SEM (cell line): ENCODE results near the genes AP2A1, VRK3 and ZNF473.

DNA sequence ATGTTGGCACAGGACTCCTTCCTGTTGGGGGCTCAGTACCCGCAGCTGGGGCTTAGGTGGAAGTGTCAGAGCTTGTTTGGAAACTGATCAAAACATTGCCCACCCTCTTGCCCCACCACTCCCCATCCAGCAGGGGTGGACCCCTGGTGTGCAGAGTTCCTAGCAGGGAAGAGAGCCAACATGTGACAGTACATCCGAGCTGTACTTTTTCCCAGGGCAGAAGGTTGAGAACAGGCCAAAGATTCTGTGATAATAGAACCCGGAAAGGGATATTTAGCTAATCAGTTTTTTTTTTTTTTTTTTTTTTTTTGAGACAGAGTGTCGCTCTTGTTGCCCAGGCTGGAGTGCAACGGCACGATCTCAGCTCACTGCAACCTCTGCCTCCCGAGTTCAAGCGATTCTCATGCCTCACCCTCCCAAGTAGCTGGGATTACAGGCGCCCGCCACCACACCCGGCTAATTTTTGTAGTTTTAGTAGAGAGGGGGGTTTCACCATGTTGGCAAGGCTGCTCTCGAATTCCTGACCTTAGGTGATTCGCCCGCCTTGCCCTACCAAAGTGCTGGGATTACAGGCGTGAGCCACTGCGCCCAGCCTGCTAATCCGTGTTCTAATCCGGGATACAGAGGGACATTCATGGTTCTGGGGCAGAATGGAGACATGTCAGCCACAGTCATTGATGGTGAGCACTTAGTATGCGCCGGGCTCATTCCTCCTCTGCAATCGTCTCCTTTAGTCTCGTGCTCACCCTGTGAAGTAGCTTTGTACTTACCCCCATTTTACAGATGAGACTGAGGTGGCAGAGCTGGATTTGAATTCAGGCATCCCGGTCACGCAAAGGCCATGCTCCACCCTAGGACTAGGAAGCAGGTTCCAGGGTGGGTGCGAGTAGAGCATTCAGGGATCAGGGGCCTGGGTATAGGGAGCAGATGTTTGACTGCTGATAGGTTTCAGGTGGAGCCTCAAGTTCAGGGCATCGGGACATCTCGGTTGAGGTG, 8.4 kb downstream of the RRAS start:
- PRO-cap: no peak

DNA sequence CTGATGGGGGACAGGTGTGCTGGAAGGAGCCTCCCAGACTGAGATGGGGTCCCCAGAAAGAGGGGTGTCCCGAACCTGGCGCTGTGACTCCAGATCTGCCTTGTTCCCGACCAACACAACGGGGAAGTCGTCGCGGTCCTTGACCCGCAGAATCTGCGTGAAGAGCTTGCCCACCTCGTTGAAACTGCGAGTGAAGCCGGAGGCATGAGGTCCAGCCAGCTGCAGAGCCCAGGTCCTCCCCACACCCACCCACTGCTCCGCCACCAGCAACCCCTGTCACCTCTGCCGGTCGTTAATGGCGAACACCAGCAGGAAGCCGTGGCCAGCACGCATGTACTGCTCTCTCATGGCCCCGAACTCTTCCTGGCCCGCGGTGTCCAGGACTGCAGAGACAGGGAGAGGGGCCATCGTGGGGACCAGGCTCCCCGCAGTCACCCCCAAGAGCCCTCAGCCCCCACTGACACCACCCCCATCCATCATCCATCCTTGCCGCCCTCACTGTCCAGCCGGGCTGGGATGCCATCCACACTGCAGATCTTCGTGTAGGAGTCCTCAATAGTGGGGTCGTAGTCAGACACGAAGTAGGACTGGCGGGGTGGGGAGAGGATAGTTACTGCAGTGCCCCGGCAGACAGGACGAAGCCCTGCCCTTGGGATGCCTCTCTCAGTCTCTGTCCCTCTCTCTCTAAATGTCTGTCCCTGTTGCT, 3.2 kb downstream of the RRAS start:
- PRO-cap: no peak

DNA sequence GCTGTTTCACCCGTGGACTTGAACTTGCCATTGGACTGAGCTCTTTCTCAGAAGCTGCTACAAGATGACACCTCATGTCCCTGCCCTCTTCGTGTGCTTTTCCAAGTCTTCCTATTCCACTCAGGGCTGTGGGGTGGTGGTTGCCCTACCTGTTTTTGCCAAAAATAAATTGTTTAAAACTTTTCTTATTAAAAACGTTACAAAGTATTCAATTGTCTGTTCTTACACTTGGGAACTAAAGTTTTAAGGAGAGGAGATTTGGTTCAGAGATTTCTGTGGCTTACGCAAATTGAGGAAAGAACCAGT, 3.4 kb upstream of the PRMT1 start:
- PRO-cap: no peak

DNA sequence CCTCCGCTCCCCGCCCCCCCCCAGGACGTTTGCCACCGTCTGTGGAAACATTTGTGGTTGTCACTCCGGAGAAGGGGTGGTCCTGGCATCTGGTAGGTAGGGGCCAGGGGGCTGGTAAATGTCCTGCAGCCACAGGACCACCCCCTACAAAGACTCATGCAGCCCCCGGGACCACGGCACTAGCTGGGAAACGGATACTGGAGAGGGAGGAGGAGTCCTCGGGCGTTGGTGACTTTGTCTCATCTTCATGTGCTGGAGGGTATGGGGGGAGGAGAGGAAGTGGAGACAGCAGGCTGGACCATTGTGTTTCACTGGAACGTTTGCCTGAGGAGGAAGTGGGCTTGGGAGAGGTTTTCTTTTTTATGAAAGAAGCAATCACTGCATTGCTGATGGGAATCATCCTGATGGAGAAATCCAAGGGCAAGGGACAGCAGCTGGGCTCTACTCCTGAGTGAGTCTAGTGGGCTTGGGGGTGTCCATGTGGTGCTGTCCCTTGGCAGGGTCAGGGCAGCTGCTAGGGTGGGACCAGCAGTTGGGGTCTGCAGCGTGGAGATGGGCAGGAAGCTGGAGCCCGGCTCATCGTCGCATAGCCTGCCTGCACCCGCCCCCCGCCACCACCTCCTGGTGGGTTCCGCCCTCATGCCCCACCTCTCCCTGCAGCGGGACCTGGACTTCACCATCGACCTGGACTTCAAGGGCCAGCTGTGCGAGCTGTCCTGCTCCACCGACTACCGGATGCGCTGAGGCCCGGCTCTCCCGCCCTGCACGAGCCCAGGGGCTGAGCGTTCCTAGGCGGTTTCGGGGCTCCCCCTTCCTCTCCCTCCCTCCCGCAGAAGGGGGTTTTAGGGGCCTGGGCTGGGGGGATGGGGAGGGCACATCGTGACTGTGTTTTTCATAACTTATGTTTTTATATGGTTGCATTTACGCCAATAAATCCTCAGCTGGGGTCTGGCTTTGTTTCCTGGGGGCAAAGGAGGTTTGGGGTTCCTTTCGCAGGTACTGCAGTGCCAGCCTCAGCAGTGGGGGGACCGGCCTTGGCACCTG, 1.6 kb upstream of the ADM5 start:
- PRO-cap: no peak

DNA sequence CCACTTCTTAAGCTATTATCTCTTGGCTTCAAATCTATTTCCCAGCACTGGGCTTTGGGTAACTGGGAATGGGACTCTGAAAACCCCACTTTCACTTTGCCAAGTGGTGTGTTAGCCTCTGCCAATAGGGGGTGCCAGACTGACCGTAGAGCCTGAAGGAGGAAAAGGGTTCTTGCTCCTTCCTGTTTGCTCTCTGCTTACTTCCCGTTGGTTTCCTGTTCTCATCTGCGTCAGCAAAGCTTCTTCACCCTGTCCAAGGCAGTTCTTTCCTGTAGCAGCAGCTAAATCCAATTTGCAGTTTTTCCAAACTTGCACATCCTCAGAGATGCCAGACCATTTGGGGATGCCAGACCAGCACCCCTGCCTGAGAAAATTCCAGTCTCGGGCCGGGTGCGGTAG, 26.6 kb downstream of the CPT1C start:
- PRO-cap: no peak

DNA sequence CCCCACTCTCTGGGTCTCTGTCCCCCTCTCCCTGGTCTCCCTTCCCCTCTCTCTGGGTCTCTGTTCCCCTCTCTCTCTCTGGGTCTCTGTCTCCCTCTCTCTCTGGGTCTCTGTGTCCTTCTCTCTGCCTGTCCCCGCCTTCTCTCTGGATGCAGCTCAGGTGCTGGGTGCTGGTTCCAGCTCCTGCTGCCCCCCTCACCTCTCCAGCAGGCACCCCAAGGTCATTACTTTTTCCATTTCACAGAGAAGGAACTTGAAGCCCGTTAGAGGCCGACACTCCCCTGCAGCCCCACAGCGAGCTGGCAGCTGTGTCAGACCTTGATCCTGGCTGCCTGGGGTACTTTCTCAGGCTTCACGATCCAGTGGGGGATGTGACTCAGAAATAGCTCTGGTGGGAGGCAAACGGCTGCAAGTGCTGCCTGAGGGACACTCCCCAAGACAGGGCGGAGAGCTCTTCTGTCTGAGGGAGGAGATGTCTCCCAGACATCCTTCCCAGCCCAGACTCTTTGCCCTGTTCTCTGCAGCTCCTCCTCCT, 4.9 kb downstream of the TSKS start:
- PRO-cap: no peak

GRCh38 chr19:49766227-49767421, at the start of gene AP2A1:
TSS of gene AP2A1 (plus strand) at chr19:49767001.
- PRO-cap: bidirectional peak, plus-strand start at chr19:49766355, minus-strand start at chr19:49766433; unidirectional peak, plus-strand start at chr19:49767012

DNA sequence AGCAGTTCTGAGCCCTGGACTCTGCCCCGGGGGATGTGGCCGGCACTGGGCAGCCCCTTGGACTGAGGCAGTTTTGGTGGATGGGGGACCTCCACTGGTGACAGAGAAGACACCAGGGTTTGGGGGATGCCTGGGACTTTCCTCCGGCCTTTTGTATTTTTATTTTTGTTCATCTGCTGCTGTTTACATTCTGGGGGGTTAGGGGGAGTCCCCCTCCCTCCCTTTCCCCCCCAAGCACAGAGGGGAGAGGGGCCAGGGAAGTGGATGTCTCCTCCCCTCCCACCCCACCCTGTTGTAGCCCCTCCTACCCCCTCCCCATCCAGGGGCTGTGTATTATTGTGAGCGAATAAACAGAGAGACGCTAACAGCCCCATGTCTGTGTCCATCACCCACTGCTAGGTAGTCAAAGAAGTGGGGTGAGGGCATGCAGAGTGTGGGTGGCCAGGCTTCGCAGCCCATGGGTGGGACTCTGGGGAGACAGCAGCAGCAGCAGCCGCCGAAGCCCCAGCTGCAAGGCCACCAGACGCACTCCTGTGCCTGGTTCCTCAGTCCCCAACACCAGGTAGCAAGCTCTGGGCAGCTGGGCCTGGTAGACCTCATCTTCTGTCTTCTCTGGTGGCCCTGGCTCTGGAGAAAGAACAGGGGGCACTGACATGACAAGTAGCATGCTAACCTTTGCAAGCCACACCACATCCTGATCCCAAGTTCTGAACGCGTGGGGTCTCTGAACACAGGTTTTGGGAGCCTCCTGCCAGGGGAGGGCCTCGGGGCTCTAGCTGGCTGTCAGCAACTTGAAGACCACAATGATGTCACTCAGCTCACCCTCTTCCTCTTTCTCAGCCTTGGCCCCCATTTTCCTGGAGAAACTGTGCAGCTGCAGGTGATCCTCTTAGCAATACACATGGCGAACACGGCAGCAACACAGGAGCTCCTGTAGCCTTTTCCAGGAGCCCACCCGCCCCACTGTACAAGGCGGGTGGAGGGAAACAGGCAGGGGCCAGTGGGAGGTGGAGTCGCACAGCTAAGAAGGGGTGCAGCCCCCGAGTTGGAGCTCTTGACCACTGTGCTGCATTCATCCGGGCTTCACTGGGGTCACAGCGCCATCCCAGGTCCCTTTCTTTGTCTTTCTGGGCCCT, 6.0 kb downstream of the FUZ start:
- PRO-cap: no peak

DNA sequence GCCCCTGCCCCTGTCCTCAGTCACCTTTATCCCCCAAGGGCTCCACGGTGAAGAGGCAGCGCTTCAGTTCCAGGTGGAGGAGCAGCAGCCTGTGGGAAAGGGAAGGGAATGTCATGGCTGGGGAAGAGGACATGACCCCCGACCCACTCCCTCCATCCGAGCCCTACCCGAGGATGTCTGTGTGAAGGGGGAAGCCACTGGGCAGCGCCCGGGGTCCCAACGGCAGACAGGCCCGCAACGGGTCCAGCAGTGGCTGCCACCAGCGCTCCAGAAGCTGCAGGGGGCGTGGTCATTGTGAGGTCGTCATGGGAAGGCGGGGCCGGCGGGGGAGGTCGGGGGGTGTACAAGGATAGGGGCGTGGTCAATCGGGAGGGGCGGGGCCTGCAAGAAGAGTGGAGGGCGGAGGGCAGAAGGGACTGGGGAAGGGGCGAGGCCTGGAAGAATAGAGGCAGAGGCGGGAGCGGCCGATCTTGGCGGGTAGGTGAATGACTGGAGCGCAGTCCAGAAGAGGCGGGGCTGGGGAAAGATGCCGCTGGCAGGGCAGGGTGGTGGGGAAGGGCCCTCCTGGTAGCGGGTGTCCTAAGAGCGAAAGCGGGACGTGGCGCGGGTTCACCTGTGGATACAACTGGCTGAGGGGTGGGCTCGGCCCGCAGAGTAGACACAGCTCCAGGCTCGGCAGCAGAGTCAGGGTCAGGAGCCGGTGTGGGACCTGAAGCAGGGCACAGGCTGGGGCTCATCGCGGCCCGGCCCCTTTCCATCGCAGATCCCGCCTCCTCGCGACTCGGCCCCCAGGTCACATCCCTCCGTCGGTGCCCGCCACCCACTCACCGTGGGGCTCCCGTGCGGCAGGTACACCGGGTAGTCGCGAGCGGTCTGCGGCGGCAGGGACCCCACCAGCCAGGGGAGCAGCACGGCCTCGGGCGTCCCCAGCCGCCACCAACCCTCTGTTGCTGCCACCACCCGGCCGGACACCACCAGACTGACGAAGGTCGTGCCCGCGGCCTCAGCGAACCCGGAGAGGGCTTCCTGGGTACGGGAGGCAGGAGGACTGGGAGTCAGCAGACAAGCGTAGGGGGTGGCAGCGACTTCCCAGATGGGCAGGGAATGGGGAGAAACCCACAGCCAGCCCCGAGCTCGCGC, 4.2 kb downstream of the FUZ start:
- PRO-cap: no peak

DNA sequence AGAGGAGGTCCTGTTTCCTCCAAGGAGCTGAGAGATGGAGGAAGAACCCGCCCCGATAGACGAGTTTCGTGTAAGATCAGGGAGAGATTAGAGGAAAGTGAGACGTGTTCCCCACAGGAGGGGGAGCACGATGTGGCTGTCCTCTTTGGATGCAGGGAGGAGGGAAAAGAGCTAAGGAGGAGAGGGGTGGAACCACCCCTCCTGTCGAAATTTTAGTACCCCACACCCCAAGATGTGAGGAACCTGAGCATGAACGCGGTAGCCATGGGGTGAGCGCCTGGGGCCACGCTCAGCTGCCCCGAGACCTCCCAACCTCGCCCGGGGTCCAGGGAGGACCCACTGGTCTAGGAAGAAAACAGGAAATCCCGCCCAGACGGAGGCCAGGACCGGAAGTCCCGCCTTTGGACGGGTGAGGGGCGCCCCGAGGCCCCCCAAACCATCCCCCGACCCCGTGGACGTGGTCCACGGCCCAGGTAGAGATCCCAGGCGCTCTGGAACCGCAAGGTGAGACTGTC, 1.2 kb downstream of the AKT1S1 start:
- PRO-cap: bidirectional peak, plus-strand start at position 389 of the sequence, minus-strand start at position 348 of the sequence

DNA sequence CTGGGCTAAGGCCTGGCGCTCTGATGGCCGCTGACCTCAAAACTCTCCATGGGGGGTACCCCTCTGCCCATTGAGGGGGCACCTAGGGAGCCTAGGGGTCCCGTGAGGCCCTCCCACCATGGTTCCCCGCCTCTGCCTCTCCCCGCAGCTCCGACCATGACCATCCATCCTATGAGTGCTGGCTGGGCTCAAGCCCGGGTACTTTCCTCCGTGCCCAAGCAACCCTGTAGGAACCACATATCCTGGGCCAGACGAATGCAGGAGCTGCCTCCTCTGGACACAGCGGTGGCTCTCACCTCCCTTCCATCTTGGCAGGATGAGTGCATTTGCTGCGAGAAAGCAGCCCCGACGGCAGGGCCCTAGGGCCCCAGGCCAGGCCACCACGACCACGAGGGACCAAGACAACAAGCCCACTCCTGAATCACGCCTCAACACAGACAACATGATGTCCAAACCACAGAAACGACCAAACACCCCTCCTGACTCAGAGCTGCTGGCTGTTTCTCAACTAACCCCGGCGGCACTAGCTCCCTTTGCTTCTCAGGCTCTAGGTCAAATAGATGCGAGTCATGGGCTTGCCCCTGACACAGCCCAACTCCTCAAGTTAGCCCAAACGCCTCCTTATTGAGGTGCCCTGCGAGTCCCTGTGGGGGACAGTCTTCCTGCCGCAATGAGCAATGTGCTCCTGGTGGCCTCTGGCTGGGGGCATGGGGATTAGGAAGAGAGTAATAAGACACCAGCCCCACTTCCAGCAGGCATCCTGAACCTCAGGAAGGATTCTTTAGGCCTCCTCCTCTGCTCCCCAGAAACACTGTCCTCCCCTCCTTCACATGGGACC, 7.2 kb upstream of the ATF5 start:
- PRO-cap: no peak

- PRO-cap: unidirectional peak, plus-strand start at chr19:50024996; bidirectional peak, plus-strand start at chr19:50025722, minus-strand start at chr19:50025369
Measured at GRCh38 chr19:50024532-50025613, at the start of gene VRK3. TSS of gene VRK3 (minus strand) at chr19:50025372.

DNA sequence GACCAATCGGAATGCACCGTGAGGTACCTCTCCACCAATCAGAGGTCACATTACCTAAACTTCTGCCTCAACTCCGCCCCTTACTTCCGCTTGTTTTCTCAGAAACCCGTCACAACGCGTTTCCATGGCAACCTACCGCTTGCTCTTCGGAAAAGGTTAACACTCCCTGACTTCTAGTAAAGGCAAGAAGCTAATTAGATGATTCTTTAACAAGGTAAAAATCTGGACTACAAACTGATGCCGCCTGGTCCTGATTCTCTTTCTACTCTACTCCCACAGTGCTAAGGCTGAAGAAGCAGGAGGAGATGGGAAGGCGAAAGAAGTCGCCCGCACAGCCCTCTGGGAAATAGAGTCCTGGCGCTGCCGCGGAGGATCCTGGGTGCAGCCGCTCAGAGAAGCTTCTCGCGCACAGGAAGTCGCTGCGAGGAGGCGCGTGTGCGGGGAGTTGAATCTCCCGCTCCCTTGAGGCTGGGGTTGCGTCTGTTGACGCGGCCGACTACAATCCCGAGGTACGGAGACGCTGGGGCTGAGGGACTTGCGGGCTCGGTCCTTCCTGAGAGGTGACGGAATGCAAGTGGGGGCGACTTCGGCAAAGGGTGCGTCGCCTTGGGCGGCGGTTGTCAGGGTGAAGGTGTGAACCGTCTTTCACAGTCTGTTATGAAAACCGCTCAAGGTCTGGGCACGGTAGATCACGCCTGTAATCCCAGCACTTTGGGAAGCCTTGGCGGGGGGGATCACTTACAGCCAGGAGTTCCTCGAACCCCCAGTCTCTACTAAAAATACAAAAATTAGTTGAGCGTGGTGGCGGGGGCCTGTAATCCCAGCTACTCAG, at the start of gene ZNF473:
ZNF473 (plus strand) TSS at position 392 of the 832 bp plus-strand sequence.
- PRO-cap: bidirectional peak, plus-strand start at position 109 of the sequence, minus-strand start outside the sequence; bidirectional peak, plus-strand start at position 409 of the sequence, minus-strand start at position 295 of the sequence

DNA sequence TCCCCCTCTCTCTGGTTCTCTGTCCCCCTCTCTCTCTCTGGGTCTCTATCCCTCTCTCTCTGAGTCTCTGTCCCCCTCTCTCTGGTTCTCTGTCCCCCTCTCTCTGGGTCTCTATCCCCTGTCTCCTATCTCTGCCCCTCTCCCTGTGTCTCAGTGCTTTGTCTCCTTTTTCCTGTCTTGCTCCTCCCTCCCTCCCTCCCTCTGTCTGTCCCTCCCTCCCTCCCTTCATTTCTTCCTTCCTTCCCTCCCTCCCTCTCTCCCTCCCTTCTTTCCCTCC, 6.7 kb upstream of the IZUMO2 start:
- PRO-cap: no peak

DNA sequence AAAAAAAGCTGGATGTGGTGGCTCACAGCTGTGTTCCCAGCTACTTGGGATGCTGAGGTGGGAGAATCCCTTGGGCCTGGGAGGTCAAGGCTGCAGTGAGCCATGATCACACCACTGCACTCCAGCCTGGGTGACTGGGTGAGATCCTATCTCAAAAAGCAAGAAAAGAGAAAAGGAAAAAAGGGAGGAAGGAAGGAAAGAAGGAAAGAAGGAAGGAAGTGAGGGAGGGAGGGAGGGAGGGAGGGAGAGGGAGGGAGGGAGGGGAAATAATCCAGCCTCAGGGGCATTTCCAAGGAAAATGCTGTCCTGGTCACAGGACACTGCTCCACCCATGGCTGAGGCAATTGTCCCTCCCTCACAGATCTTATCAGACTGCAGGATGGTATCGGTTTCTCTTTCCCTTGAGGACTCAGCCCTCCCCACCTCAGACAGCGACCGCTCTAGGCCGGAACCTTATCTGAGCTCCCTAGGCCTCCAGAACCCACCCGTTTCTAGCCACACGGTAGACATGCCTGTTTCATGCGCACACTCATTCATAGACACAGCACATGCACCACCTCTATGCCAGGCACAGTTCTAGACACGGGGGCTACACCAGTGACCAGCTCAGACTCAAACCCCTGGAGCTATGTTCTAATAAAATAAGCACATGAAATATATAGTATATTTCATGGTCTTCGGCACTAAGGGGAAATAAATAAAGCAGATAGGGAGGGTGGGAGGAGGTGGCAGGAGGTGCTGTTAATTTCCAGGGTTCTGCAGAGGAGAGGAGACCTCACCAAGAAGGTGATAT, 10.0 kb upstream of the IZUMO2 start:
- PRO-cap: no peak

DNA sequence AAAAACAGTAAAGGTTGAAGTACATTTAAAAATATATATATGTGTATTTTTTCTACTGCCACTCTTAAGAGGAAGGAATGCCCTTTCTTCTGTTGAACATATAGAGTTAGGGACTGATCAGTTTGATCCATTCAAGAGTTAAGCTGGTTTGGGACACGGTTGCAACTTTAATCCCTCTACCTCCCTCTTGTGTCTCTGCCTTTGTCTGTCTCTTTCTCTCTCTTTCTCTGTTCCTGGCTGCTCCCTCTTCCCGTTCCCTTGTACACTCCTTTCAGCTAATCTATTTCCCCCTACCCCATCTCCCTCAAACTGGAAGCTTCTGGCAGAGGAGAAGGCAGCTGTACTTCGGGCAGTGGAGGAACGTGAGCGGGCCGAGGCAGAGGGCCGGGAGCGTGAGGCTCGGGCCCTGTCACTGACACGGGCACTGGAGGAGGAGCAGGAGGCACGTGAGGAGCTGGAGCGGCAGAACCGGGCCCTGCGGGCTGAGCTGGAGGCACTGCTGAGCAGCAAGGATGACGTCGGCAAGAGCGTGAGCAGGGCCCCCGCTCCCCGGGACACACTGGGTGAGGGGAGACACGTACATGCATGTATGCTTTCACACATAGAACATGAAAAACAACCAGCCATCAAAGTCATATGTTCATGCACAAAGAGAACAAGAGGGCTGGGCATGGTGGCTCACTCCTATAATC, 42.9 kb downstream of the KCNC3 start:
- PRO-cap: no peak

DNA sequence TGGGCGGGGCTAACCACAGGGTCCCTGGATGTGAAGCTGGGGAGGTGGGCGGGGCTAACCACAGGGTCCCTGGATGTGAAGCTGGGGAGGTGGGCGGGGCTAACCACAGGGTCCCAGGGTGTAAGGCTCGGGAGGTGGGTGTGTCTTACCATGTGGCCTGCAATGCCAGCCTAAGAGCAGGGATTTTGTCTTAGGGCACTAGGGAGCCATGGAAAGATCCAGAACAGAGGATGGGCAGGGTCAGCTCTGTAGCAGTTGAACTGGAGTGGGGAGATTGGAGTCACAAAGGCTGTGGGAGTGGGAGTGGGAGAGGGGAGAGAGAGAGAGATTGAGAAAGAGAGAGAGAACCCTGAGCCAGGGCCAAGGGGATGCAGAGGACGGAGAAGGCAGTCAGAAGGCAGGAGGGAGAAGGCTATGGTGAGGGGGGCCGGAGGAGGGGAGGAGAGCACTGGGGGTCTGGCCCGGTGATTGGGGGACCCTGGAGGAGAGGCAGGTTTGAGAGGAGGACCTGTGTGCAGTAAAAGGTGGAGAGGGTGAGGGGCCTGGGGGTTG, 36.6 kb downstream of the KCNC3 start:
- PRO-cap: no peak

DNA sequence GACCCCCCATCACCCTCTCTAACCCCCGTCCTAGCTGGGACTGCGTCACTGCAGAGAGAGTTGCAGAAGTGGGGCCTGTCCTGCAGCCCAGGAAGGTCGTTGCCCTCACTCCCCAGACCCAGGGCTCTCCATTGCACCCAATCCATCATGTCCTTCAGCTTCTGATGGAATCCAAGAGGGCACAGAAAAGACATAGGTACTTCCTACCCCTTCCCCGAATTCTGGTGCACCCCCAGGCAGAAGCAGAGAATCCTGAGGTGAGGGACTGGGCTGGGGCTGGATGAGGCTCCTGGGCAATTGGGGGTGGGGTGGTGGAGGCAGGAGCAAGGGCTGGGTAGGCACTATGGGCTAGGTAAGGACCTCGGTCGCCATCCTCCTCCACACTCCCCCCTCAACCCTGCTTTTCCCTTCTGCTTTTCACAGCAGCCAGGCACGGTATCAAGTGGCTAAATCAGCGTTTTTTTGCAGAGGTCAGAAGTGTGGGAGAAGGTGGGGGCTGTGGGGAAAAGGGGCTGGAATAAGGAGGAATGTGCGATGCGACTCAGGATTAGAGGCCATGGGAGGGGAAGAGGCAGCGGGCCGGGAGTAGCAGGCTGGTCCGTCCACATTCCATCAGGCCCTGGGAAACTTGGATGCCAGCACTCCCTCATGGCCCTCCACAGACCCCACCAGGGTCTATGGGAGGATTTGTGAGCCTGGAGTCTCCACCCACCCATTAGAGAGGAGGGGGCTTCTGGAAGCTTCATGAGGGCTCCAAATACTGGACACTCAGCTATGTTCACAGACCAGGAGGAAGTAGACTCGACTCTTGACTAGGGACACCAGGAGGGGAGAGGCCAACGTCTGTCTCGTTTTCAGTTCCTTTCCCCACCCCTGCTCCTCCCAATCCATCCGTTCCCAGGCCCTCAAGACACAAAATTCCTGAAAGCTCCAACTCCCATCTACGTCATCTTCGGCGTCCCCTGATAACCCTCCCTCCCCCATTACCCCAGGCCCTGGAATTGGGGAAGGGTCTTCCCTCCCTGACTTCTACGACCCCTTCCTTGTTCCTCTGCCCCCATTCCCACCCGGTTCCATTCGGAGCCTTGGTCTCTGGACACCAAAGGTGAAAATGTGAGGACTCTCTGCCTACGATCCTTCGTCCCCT, 3.1 kb upstream of the KCNC3 start:
- PRO-cap: no peak

DNA sequence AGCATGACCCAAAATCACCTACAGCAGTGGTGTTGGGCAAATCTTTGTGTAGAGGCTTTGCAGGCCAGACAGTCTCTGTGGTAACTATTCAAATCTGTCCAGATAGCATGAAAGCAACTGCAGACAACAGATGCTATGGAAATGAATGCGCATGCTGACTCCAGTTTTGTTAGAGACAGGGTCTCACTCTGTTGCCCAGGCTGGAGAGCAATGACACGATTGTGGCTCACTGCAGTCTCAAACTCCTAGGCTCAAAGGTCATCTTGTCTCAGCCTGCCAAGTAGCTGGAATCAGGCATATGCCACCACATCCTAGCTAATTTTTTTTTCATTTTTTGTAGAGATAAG, 12.1 kb upstream of the KCNC3 start:
- PRO-cap: no peak

DNA sequence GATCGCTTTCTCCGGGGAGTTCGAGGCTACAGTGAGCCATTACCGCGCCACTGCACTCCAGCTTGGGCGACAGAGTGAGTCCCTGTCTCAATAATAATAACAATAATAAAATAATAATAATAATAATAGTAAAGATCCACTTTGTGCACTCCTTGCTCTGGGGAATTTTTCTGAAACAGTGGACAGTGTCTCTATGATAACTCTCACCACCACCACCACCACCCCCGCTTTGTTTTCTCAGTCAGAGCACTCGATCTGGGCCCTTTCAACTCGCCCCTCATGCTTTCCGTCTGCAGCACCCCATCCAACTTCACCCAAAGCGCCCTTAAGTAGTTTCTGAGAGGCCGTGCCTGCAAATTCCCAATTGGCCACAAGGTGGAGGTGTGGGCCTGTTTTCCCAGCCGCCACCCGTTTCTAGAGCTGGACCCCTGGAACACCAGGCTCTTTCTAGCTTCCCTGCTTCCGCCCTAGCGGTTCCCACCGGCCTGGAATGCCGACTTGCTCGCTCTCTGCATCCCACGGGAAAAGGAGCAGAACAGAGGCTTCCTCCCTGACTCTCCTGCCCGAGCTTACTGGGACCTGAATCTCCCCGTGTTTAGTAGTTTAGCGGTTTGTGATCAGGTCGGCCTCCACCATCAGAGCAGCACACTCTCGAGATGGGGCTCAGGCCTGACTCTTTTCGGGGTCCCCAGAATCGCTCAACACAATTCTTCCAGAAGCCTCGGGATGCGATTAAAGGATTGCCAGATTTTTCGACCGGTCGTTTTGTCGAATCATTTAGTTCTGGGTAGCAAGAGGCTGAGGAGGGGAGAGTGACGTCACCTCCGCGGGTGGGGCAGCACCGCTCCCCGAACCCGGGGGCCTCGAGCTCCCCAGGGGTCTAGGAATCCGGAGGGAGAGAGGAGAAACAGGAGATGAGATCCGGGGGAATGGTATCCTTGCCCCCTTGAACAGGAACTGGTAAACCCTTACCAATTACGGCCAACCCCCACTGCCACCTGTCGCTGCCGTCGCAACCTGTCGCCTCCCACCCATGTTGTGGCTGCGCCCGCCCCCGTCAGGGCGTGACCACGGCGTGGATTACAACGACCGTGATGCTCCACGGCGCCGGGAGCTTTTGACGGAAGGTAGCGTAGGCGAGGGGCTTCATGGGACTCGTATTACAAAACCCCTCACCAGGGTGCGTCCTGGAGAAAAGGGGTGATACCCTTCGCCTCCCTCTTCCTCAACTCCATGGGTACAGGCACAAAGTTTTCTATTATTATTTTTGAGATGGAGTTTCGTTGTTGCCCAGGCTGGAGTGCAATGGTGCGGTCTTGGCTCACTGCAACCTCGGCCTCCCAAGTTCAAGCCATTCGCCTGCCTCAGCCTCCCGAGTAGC, 8.1 kb downstream of the NAPSA start:
- PRO-cap: bidirectional peak, plus-strand start at position 411 of the sequence, minus-strand start at position 292 of the sequence; bidirectional peak, plus-strand start at position 1,102 of the sequence, minus-strand start at position 1,040 of the sequence